Hair follicle dermal papilla cell (primary cell): ENCODE measurements around the gene TLE3.

- CAGE, long polyA plus RNA = no peak
Measured at GRCh38 chr15:68492684-68493317, 60.8 kb upstream of the ITGA11 start.

GRCh38 chr15:68543136-68543514 is 35.7 kb upstream of the CORO2B start:
- CAGE, long polyA plus RNA = no peak

- CAGE, long polyA plus RNA = no peak
Measured at GRCh38 chr15:68614299-68615581, 35.9 kb downstream of the CORO2B start.

DNA sequence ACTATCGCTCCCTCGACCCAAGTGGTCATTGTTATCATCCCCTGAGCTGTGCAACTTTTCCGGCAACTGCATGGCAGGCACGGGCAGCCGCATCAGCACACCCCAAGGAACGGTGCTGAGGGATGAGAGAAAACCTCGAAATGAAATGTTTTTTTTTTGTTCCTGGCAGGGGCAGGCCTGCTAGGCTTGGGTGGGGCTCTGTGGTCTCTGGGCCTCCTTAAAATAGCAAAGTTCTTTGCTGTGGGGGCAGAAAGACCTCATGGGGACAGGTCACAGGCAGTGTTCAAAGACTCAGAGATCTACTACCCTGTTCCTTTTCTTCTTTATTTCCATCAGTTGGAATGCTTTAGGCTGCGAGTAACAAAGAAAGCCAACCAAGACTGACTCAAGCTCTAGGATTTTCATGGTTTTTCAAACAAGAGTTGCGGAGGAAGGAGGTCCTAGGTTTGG is 51.5 kb downstream of the CORO2B start:
- CAGE, long polyA plus RNA = no peak

GRCh38 chr15:68700341-68701234 is 120.1 kb downstream of the ANP32A start:
- CAGE, long polyA plus RNA = no peak

GRCh38 chr15:68781631-68782301 is 38.9 kb downstream of the ANP32A start:
- CAGE, long polyA plus RNA = no peak

DNA sequence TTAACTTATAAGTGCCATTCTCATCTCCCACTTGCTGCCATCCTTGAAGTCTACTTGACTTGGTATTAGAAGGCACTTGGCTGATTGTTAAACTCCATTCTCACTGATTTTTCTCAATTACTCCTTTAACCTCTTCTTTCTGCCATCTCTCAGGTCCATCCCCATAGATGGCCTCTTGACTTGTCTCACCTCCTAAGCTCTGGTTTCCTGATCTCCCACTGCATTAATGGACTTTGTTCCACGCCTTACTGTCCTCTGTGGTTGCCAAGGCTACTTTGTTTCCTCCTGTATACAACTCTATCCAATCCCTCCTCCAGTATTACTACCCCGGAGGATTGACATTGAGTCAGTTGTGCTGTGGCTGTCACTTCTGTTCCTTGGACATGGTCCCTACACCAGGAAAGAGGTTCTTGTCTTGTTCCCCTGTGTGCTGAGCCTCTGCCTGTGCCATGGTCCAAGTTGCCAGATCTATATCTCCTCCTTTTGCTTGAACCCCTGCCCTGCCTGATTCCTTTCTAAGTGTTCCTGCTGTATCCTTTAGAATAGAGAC is 10.6 kb upstream of the GLCE start:
- CAGE, long polyA plus RNA = no peak

DNA sequence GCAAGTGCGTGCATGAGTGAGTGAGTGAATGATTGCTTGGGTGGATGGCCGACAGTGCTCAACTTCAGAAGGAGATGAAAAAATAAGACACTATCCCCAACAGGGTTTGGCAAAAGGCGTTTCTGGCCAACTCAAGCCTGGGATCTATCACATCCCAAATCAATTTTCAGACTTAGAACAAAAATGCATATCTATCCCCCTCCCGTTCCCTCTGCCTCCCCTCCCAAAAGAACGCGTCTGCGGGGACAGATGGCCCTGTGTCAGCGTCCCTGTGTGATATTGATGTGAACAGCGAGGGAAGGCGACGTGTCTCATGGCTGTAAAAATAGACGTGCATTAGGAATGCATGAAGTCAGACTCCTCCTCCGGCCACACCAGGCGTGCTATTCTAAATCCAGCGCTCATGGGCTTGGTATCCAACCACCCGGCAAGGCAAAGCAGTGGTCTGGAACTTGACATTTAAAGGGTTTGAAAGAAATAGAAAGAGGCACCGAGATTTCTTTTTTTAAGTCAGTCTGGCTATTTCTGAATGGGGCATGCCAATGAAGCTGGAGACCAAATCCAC is 96.1 kb downstream of the RPLP1 start:
- CAGE, long polyA plus RNA = no peak

DNA sequence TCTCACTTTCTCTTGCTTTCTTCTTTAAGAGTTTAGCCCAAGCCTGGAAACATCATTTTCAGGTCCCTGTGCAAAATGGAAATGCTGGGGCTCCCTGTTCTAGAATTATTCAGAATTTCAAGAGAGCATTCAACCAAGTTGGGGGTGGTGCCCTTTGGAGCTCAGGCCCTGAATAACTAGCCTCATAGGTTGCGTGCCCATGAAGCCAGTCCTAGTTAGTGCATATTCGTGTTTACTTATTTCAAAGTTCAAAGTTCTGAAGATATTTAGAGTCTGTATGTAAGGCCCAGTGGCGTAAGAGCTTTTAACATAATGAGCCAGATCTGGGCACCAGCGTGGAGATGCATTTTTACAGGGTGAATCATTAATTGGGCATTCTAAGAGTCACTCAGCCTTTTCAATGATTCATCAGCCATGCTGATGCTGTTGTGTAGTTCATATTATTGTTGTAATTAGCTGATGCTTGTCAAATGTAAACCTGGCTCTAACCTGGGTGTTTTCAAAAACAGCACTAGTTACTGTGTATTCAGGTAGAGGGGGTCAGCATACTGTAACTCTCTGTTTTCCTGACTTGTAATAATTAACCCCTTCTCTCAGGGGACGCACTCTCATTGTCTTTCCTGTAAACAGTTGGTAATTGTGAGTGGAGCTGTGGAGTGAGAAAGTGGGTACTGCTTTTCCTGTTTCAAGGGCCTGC is 104.8 kb downstream of the RPLP1 start:
- CAGE, long polyA plus RNA = no peak

DNA sequence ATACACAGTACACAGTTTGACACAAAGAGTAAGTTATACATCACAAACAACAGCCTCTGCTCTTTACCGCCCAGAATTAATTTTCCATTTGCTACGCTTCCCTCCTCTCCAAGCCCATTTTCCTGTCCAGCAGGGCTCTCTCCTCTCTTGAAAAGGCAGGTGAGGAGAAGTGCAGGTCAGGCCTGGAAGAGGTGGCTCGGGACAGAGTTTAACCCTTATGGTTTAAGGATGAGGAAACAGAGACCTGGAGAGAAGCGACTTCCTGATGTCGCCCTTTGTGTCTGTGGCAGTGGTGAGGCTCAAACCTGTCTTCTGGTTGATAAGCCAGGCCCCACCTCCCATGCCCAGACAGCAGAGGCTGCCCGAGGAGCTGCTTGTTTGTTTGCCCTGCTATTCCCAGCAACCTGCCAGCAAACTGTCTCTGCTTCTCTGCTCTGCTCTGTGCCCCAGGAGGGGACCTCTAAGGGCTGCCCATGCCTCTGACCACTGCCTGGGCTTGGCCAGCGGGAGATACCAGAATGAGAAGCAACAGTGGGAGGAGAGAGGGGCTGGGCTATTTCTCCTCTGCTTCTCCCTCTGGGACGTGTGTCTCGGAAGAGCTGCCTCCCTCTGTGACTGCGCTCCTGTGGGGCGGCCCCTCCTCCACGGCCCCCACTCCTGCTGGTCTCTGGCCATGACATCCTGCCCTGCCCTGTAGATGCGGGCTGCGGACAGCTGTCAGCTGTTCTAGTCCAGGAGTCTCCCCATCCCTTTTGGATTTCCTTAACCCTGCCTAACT is 212.9 kb downstream of the RPLP1 start:
- CAGE, long polyA plus RNA = no peak

GRCh38 chr15:69794599-69795440 is 302.9 kb downstream of the TLE3 start:
- CAGE, long polyA plus RNA = no peak

GRCh38 chr15:69812735-69813261 is 284.9 kb downstream of the TLE3 start:
- CAGE, long polyA plus RNA = no peak

DNA sequence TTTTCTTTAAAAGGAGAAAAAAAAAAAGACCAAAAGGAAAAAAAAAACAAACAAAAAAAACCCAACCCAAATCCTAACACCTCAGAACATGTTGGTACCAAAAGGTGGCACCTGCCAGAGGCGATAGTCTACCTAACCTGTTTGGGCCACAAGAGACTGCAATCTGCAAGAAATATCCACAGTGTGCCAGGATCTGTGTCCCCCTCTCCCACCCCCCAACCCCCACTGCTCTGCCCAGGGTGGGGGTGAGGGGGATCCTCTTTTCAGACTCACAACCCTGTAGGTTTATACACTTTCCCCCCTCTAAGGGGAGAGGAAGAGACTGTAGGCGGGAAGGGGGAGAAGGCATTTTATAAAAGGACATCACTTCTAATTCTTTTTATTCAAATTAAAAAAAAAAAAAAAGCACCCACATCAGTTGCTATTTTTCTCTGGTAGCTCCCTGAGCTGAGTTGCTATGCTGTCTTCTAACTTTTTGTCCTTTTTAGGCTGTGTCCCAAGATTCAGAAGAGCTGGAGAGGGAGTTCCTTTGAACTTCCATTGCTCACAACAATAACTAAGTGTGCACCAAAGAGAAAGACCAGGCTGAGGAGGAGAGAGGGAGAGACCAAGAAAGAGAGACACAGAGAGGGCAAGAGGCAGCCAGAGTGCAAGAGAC is 49.0 kb downstream of the TLE3 start:
- CAGE, long polyA plus RNA = no peak

GRCh38 chr15:70053521-70054242 is 44.0 kb downstream of the TLE3 start:
- CAGE, long polyA plus RNA = no peak

DNA sequence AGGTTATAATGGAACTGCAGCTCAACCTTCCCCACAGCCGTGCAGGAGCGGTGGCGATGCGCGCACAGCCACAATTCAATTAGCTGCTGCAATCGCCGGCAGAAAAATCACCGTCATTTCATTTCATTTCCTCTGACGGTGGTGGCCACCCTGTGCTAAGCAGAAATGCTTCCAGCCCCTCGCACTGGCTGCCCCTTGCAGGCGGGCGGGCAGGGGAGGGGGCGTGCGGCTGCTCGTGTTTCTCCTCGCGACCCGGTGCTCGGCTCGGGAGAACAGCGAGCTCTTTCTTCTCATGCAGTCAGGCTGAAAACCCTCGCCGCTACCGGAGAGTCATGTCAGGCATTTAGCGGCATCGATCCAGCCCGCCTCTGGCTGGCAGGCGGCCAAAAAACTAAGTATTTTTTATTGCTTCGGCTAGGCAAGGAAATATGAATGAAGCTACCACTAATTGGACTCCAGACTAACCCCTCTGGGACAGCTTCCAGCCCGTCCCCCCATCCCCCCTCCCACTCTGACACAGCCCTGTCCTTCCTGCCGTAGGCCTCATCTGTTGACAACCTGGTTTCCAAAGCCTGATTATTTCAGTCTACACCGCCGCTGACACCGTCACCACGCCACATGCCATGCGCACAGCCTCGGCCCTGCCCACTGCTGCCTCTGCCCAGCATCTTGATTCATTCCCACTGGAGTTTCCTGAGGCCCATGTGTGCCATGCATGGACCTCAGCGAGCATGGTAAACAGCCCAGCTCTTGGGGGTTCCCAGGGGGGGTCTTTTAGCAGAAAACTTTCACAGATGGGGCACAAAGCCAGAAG is 35.3 kb downstream of the TLE3 start:
- CAGE, long polyA plus RNA = no peak

DNA sequence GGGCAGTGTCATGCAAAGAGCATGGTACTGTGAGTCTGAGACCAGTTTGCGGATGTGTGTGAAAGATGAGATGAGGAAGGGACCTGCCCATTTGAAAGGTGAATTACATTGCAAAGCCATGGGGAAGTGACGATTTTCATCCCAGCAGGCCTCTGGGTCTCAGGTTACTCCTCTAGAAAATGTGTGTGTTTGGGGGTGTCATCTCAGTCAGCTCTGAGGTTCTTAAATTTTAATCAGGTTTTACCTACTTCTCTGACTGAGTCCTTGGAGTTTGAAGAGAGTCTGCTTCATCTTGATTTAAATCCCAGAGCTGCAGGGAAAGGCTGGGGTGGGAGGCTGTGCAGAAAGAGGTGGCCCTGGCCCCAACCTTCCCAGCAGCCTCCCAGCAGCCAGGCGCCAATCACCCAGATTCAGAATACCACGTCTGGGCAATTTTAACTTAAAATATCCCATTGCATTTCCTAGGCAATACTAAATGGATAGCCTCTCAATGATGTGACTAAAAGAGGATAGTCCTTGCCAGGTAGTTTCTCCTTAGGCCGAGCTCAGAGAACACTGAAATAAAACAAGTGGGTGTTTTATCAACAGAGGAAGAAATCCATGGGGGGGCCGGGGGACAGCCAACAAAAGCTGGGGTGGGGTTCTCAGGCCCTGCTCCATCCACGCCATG is 15.9 kb downstream of the TLE3 start:
- CAGE, long polyA plus RNA = no peak

GRCh38 chr15:70095982-70096118 is 1.9 kb downstream of the TLE3 start:
- CAGE, long polyA plus RNA = no peak

DNA sequence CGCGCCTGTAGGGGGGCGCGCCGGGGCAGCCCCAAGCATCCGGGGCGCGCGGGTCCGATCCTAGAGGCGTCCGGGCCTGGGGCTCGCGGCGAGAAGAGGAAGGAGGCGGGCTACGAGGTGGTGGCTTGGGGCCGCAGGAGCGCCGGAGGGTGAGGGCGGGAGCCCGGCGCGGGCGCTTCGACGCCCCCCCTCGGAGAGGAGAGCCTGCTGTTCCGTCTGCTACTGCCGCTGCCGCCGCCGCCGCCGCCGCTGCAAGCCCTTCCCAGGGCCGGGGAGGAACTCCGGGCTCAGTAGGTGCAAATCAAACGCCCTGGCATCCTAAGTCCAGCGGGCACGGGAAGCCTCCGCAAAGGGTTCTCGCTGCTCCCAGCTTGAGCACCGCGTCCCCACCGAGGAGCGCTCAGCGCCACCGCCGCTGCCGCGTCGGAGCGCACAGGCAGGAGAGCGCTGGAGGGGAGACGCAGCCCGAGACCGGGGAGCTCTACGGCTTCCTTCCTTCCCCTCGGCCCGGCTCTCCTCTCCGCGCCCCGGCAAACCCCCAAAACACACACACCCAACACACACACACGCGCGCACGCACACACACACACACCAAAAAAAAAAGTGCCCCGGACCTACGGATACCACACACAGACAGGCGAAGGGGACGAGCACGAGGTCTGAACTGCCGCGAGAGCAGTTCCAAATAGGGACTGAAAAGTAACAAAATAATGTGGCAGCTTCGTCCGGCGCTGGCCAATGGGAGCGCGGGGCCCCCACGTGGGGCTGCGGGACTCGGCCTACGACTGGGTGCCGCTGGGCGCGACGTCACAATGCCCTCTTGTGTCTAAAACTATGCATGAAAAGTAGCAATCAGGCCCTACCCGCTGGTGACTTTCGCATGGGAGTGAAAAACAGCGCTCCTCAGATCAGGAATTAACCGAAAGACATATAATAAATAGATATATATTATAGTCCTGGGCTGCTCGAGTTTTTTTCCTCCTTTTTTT is at the start of gene TLE3:
Gene TLE3, minus strand, starts transcription at position 694 of the 989 bp plus-strand sequence.
- CAGE, long polyA plus RNA = no peak

DNA sequence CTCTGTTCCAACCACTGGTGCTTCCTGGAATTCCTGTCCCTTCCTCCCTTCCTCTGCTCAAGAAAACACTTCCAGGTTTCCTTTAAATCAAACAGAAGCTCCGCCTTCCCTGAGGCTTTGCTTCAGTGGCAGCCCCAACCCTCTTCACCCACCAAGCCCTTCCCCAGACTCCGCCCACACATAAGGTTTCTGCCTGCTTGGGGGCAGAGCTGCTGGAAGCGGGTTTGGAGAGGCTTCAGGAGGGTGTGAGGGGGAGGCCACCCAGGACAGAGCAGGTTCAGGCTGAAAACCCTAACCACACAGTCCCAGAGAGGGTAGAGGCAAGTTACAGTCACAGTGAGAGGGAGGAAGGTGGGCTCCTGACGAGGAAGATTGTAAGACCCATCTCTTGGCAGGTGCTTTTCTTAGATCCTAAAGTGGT is 150.9 kb upstream of the TLE3 start:
- CAGE, long polyA plus RNA = no peak

DNA sequence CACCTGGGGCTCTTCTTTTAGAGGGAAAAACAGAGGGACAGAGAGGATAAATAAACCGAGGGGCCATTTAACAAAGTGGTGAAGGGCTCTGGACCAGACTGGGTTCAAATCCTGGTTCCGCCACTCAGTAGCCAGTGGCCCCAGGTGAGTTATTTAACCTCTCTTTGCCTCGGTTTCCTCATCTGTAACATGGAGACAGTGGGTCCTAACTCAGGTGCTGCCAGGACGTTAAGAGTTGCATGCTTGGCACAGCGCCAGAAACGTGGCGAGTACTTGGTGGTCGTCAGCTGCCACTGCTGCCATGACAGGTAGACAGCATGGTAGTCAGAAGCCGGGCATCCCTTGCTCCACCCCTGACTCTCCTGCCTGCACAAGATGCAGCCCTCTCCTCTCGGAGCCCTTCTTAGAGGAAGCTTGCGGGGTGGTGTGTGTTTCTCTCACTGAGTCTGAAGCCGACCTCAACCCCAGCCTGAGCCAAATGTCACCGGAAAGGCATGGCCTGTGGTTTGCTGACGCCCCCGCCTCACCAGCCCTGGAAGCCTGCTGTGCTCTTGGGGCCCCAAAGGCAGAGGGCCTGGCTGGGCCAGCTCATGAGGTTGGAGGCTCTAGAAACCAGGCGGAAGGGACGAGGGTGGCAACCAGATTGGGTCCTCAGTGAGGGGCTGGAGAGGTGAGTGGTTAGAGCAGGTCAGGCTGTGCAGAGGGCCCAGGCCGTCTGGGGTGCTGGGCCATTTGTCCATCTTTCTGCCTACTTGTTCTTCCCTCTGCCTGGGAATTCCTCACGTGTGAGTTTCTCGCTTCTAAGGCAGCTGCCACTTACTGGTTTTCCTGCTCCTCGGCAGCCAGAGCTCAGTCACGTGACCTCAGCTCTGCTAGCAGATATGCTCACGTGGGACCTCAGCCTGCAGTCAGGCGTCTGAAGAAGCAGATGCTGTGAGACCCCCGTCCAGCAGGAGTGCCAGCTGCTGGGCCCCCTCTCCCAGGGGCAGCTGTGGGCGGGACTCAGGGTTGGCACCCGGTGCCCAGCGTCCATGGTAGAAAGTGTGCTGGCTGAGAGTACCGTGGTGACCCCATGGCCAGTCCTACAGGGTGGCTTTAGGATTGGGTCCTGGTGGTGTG is 160.9 kb upstream of the TLE3 start:
- CAGE, long polyA plus RNA = no peak